Mesangial cell (primary cell): ENCODE measurements around the gene GHSR.

DNA sequence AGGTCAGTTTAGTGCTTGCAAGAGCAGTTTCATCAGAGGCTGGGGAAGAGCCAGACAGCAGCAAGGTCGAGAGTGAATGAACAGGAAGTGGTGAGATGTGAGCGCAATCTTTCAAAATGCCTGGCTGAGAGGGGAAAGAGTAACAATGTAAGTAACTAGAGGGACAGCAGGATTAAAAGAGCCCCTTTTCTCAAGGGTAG lies 30.8 kb upstream of the GPR160 start:
- RAMPAGE, long total RNA: no peak

- RAMPAGE, long total RNA: no peak
These were observed 40.0 kb downstream of the PHC3 start for GRCh38 chr3:170141339-170142071.

- RAMPAGE, long total RNA: no peak
These were observed 1.3 kb downstream of the PHC3 start for GRCh38 chr3:170180320-170180613.

DNA sequence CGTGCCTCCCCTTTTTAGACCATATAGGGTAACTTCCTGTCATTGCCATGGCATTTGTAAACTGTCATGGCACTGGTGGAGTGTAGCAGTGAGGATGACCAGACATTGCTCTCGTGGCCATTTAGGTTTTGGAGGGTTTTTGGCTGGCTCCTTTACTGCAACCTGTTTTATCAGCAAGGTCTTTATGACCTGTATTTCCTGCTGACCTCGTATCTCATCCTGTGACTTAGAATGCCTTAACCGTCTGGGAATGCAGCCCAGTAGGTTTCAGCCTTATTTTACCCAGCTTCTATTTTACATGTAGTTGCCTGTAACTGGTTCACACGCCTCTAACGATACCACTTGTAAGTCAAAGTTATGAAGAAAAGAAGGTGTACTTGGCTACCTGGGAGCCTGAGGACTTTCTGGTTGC lies 13.6 kb upstream of the SKIL start:
- RAMPAGE, long total RNA: no peak

- RAMPAGE, long total RNA: no peak
These were observed 4.6 kb downstream of the CLDN11 start for GRCh38 chr3:170423136-170423816.

DNA sequence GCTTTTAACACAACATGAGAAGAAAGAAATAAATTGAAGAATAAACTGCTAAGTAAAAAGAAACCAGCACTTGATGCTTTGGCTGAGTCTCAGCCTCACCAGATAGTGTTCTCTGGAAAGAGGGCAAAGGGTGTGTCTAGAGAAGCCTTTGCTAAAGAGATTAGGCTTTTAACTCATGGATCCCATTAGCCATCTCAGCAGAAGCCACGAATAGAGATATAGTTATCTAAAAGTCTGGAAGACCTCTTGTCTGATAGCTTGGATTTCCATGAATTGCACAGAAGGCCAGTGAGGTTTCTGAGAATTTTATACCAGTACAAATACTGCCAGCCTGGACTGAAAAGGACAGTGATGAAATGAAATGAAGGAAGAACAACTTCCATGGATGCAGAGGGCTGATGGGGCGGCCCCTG lies 91.4 kb downstream of the RPL22L1 start:
- RAMPAGE, long total RNA: no peak

DNA sequence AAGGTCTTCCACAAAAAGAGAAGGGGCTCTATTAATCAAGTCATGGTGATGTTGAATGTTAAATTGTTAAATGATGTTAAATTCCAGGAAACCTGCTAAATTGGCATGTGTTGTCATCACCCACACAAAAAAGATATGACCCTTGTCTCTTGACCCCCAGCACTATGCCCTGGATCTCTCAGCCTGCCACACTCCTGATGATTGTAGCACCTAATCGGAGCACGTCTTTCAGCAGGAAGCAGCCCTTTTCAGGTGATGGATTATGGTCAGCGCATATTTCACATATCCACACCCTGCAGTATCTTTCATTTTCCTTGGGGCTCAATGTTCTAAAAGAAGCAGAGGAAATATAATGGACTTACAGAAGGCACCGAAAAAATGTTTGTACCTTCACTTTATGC lies 9.3 kb downstream of the SLC2A2 start:
- RAMPAGE, long total RNA: no peak

GRCh38 chr3:171027717-171029061 lies 1.7 kb upstream of the SLC2A2 start:
- RAMPAGE, long total RNA: no peak

DNA sequence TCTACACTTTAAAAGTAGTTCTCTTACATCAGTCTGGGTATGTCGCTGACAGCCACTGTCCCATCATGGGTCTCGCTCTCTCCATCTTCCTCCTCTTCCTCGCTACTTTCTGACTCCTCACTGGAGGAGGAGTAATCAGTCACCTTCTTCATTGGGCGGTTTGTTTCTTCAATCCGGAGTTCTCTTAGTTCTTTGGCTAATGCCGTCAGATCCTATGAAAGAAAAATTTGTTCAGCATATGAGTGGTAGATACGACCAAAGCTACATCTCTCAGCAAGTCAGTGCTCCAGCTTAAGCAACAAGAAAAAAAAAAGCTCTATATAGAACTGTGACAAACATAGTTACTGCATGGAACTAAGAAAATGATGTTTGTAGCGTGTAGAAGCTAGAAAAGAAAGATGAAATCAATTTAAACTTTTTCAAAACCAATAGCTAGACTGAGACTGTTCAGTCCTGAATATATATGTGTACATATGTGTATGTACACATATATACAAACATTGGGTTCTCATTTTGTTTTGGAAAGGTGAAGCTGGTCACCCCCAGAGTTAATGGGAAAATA lies 75.0 kb upstream of the SLC2A2 start:
- RAMPAGE, long total RNA: no peak

GRCh38 chr3:171458614-171458982 lies 1.6 kb downstream of the TNIK start:
- RAMPAGE, long total RNA: no peak

DNA sequence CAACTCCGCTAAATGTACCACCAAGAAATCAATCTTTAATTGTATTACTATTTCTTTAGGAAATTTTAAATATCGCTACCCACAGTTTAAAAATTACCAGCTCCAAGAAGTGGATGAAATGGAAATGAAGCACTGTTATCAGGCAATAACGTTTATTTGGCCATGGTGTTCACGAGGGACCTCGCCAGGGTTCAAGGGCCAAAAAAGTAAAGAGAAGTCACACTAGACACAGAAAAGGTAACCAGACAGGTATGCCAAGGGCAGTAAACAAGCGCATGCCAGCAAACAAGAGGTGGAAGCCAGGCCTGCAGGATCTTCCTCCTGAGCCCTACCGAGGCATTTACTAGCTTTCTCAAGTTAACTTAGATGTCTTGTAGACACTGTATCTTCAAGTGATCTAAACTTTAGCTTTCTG lies 113.5 kb downstream of the PLD1 start:
- RAMPAGE, long total RNA: no peak

GRCh38 chr3:171768851-171769783 lies 41.2 kb downstream of the PLD1 start:
- RAMPAGE, long total RNA: no peak

- RAMPAGE, long total RNA: no peak
These were observed 33.0 kb downstream of the PLD1 start for GRCh38 chr3:171777115-171777907.

- RAMPAGE, long total RNA: no peak
These were observed 4.8 kb upstream of the TMEM212 start for GRCh38 chr3:171838142-171838986.

- RAMPAGE, long total RNA: no peak
These were observed 57.6 kb downstream of the FNDC3B start for GRCh38 chr3:172096869-172097455.

- RAMPAGE, long total RNA: no peak
These were observed 116.9 kb downstream of the FNDC3B start for GRCh38 chr3:172156067-172156978.

- RAMPAGE, long total RNA: no peak
These were observed 200.8 kb downstream of the GHSR start for GRCh38 chr3:172247325-172247962.

DNA sequence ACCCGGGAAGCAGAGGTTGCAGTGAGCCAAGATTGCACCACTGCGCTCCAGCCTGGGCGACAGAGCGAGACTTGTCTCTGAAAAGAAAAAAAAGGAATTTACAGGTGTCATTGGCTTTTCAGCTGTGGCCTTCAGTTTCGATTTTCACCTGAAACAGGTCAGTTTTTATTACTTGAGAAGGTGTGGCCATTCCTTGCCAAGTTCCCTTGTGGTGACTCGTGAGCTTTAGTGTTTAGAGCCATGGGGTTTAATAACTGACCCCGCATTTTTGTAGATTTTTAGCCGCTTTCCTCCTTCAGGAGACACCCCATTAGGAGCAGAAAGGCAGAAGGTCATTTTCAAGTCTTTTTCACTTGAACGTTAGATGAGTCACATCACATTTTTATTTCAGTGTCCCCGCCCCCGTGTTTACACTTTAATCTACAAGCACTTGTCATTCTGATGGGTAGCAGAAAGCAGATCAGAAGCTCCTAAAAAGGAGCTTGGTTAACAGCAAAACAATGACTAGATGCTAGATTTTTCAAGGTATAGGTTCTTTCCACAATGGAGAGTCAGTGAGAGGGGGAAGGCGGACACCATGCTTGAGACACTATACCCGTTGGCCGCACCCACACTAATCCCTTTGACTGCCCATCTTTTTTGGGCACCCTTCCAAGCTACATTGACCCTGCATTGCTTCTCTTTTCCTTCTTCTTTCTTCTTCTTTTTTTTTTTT lies 132.8 kb downstream of the GHSR start:
- RAMPAGE, long total RNA: no peak

- RAMPAGE, long total RNA: no peak
These were observed at the start of gene GHSR for GRCh38 chr3:172448302-172448903. TSS of gene GHSR (minus strand) at chr3:172448456.

DNA sequence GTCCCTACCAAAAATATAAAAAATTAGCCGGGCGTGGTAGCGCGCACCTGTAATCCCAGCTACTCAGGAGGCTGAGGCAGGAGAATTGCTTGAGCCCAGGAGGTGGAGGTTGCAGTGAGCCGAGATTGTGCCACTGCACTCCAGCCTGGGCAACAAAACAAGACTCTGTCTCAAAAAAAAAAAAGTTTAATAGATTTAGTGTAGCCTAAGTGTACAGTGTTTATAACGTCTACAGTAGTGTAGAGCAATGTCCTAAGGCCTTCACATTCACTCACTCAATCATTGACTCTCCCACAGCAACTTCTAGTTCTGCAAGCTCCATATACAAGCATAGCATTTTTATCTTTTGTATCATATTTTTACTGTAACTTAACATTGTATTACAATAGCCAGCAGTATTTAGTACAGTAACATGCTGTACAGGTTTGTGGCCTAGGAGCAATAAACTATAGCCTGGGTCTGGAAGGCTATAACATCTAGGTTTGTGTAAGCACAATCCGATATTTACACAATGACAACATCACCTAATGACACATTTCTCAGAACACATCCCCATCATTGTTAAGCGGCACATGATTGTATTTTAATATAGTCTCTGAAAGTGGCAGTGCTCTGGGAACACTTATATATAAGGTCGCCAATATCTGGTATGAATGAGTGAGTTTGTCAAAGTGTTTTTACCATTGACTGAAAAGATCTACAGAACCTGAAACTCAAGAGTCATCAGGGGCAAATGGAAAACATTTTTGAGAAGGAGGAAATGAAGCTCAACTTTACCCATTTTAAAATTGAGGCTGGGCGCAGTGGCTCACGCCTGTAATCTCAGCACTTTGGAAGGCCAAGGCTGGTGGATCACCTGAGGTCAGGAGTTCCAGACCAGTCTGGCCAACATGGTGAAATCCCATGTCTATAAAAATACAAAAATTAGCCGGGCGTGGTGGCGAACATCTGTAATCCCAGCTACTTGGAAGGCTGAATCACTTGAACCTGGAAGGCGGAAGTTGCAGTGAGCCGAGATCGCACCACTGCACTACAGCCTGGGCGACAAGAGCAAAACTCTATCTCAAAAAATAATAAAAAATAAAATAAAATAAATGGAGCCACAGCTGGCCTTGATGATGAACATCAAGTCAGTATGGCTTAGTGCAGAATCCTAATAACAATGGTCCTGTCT lies 38.7 kb upstream of the TNFSF10 start:
- RAMPAGE, long total RNA: no peak